Epithelial cell of proximal tubule (primary cell): ENCODE measurements around the genes DNASE1L1 and CLIC2.

DNA sequence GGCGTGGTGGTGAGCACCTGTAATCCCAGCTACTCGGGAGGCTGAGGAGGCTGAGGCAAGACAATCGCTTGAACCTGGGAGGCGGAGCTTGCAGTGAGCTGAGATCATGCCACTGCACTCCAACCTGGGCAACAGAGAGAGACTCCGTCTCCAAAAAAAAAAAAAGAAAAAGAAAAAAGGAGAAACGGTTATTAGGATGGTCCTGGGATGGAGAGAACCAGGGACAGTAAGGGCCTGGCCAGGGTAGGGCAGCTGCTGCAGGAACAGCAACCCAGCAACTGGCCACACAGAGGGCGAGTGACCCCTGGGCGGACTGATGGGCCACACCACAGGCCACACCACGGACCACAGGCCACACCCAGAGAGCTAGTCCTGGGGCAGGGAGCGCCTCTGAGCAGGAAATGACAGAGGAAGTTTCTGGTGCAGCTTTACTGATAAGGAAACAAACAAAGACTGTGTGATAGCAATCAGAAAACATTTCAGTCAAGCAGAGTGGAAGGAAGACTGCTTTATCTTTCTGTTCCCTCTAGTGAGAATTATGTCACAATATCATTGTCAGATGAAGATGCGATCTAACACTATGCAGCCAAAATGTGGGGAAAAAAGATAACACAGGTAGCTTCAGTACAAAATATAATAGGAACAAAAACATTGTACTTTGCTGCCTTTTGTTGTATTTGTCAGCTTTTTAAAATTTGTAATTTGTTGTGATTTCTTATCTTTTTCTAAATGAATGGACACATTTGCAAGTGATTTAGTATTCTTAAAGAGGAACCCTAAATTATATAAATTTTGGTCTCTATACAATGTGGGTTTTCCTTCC, 20.2 kb upstream of the OPN1LW start:
- RAMPAGE, long total RNA: no peak
- RRBS: no CpG with 5 or more reads among the region's 11 CpGs

DNA sequence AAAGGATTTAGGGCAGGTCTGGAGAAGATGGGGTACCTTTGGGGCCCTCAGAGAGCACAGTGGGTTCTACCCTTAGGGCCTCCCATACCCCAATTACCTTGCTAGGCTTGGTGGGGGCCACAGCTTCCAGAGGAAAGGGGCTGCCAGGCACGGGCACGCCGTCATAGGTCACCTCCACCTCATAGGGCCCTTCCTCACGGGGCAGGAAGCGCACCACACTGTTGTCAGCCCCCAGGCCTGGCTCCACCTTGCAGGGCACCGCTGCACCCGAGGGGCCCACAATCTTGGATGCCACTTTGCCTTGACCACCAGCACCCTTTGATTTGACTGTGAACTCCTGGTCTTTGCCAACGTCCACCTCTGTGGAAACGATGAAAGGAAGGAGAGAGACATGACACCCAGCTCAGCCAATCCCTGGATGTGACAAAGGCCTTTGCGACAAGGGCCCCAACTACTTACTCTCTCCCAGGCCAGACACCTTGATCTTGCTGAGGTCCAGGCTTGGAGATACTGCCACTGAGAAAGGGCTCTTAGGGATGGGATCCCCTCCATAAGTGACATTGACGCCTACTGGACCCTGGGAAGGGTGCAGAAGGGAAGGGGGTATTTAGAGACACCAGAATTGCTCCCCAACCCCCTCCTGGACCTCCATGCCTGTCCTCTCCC, 13.1 kb downstream of the FLNA start:
- RAMPAGE, long total RNA: no peak
- RRBS: no CpG with 5 or more reads among the region's 11 CpGs

GRCh38 chrX:154368513-154369302, 5.7 kb downstream of the FLNA start:
- RAMPAGE, long total RNA: no peak
- RRBS: no CpG with 5 or more reads among the region's 13 CpGs

- RAMPAGE, long total RNA: no peak
- RRBS: no CpG with 5 or more reads among the region's 66 CpGs
These were observed 8.1 kb upstream of the RPL10 start for GRCh38 chrX:154390007-154390478.

- RAMPAGE, long total RNA: no peak
- RRBS: 38% methylated on average over 5 of the region's 28 CpGs
These were observed at the start of gene DNASE1L1 for GRCh38 chrX:154409094-154409893. Gene DNASE1L1 (minus strand): TSS chrX:154409254.

DNA sequence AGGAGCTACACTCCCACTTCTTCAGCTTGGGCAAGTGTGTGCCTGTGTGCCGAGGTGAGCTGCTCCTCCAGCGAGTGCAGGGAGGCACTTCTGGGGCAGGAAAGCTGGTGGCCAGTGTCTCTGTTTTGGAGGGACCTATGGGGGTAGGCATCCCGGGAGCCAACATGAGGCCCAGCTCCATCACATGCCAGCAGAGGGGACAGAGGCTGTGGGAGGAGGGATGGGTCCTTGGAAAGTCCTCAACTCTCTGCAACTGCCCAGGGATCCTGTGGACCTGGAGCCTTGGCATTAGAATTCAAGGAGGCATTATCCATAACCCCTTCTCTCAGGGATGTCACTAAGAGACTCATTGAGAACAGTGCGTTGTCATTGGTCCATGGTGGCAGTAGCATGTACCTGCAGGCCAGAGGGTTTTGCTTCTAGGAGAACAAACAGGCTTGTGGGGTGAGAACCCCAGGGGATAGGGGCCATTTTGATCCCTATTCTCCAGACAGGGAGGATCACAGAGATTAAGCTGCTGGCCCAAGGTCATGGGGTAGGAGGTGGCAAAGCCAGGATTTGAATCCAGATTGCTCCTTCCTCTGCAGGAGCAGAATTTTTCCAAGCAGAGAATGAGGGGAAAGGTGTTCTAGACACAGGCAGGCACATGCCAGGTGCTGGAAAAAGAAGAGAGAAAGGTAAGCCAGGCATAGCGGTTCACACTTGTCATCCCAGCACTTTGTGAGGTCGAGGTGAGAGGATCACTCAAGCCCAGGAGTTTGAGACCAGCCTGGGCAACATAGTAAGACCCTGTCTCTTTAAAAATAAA, 2.4 kb downstream of the TAFAZZIN start:
- RAMPAGE, long total RNA: no peak
- RRBS: no CpG with 5 or more reads among the region's 6 CpGs

DNA sequence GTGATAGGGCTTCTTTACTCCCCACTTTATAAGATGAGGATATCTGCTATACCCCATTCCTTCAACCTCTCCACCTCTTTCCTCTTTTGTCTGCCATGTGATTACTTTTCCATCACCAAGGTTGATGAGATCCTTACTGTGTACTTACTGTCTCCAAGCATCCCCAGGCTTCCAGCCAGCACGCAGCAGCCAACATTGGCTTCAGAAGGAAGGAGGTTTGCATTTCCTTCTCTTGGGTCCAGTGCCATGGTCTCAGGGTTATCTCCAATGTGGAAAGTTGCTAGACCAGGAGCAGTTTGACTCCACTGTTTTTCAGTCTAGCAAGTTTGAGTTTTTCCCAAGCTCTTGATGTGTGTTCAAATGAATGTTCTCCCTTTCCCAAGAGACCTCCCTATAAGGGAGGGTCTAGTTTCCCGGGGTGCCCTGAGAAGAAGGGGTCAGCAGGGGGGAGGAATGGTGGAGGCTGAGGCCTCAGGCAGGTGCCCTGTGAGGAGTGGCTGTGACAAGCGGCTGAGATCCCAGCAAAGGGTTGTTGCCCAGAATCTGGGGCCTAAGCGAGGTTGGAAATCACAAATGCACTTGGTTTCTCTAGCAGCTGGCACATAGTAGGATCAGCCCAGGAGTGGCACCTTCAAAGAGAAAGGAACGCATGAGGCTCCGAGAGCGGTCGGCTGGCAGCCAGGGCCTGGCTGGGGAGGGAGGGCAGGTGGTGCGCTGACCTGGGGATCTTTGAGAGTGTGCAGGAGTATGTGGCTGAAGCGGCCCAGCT, 7.2 kb downstream of the TAFAZZIN start:
- RAMPAGE, long total RNA: no peak
- RRBS: no CpG with 5 or more reads among the region's 10 CpGs

GRCh38 chrX:154548019-154548329, 554 bp downstream of the IKBKG start:
- RAMPAGE, long total RNA: no peak
- RRBS: no CpG with 5 or more reads among the region's 10 CpGs

GRCh38 chrX:154781357-154782286, 19.0 kb downstream of the DKC1 start:
- RAMPAGE, long total RNA: no peak
- RRBS: no CpG with 5 or more reads among the region's 8 CpGs

DNA sequence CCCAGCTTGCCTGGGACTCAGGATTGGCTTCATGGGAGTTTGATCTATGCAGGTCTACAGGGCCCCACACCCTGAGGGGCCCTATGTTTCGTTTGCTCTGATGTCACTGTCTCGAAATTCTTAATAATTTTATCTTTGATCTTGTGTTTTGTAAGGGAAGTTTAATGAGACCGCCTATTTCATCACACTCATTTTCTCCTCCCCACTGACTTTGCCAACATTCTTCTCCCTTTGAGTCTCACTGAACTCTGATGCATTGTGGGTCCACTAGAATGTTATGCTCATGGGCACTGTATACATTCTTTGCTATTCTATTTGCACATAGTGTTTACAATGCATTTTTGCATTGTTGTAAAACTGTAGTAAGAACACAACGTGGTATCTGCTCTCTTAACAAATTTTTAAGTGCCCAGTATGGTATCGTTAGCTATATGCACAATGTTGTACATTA, 277 bp upstream of the SMIM9 start:
- RAMPAGE, long total RNA: no peak
- RRBS: no CpG with 5 or more reads among the region's 5 CpGs

GRCh38 chrX:155147521-155147949, 68.7 kb upstream of the VBP1 start:
- RAMPAGE, long total RNA: no peak
- RRBS: no CpG with 5 or more reads among the region's 6 CpGs

GRCh38 chrX:155188974-155189405, 27.3 kb upstream of the VBP1 start:
- RAMPAGE, long total RNA: no peak
- RRBS: no CpG with 5 or more reads among the region's 5 CpGs

DNA sequence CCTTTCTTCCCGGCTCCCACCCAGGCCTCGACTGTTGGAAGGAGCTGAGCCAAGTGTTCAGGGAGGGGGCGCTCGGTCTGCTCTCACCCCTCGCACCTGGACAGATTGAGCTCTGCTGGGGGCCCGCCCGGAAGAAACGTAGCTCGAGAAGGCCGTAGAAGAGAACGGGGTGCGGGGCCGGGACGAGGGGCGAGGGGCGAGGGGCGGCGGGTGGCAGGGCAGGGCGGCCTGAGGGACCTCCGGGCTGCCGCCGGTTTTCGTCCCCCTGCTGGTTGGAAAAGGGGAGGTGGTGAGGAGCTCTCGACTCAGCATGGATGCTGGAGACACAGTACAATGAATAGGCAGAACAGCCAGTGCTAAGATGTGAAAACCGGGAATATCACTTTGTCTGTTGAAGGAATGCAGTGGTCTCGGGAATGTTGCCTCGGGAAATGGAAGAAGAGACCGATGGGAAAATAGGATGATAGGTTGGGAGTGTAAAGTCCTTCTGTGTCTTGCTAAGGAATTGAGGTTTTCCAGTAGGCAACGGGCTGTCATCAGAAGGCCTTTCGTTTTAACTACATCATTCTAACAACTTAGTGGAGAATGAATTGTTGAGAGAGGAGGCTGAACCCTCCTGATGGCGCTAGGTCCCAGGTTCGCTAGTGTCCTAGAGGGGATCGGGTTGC, 500 bp downstream of the VBP1 start:
- RAMPAGE, long total RNA: no peak
- RRBS: 1% methylated on average over 8 of the region's 33 CpGs

- RAMPAGE, long total RNA: no peak
- RRBS: no CpG with 5 or more reads among the region's 6 CpGs
These were observed at the start of gene CLIC2 for GRCh38 chrX:155334354-155334893. Gene CLIC2 (minus strand): TSS chrX:155334614.